H7 (cell line): Measurements from ENCODE around the gene THEMIS2.

GRCh38 chr1:27872158-27872728 is at the start of gene THEMIS2:
THEMIS2 (plus strand) TSS chr1:27872544.
- RAMPAGE, long total RNA: start-site peak on the plus strand at chr1:27872547-27872553, 87 reads

DNA sequence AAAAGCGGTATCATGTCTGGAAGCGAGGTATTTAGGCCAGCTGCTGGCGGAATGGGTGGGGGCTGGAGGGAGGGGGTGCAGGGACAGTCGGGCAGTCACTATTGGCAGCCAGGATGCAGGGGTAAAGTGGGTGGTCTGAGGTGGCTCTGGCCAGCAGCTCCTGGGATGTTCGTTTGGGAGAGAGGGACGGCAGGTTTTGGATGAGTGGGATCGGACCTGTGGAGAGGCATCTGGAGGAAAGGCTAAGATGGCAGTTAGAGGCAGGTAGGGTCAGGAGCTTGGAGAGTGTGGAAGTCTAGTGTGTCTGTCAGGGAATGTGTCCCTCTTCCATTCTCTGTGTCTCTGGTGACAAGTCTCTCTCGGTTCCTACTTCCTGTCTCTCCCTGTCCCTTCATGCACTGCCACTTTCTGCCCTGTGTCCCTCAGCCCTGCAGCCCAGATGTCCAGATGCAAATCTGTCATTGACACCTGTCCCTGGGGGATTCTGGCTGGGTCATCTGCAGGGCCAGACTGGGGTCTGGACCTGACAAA is 6.8 kb downstream of the THEMIS2 start:
- RAMPAGE, long total RNA: no peak

- RAMPAGE, long total RNA: no peak
Measured at GRCh38 chr1:27961034-27961493, 1.3 kb downstream of the XKR8 start.

- RAMPAGE, long total RNA: no peak
Measured at GRCh38 chr1:28199111-28200013, 22.9 kb upstream of the PTAFR start.

- RAMPAGE, long total RNA: no peak
Measured at GRCh38 chr1:28244716-28245372, 8.9 kb downstream of the ATP5IF1 start.

DNA sequence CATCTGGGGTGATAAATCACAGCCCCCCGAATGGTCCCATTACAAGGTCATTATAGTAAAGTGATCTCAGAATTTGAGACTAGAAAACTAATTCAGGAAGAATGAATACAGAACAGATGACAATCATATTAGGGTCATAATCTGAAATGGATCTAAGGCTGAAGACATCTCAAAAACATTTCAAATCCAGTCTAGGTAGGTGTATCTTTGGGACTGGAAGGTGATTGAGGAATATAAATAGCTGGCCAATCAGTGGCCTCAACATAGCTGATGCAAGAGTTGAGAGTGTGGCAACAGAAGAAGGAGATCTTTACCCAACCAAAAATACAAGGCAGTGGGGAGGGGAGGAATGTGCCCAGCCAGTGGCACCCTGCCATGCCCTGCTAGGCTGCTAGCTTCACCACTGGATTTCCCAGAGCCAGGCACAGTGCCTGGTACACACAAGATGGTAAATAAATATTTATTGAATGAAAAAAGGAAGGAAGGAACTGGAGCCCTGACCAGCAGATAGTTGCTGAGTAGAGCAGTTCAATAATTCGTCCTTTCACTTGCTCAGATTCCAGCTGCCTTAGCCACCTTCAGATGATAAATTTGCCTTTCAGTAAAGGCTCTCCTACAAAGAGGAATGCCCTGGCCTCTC is 9.9 kb upstream of the SESN2 start:
- RAMPAGE, long total RNA: no peak

GRCh38 chr1:28518778-28519445 is 13.1 kb downstream of the RCC1 start:
- RAMPAGE, long total RNA: no peak

GRCh38 chr1:28669309-28669721 is 731 bp downstream of the GMEB1 start:
- RAMPAGE, long total RNA: no peak

GRCh38 chr1:28774723-28775725 is 36.9 kb upstream of the OPRD1 start:
- RAMPAGE, long total RNA: no peak

DNA sequence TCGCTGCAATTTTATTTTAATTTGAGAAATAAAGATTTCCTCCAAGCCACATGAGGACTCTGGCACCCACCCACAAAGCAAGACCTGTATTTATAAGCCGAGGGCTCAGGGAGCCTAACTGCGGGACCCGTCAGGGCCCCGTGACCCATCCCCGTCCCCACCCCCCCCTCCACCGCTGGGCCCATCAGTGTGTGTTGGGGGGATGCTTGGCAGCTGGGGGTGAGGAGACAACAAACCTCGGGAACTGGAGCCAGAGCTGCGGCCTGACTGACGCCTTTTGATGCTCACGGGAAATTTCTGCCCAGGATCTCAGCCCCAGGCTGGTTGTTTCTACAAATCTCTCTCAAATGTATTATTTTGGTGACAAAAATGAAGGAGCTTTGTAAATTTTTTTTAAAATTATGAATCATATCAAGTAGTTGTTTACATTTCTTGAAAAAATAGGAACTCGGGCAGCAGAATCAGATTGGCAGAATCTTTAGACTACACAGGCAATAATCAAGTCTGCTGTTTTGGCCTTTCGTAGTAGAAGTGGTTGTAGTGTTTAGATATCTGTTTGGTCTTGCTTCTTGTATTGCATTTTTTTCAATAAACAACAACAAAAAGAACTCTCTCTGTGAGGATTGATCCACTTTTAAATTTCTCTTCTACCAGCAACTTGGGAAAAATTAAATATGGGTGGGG is 4.1 kb downstream of the TMEM200B start:
- RAMPAGE, long total RNA: no peak

GRCh38 chr1:29160231-29160578 is 21.5 kb downstream of the SRSF4 start:
- RAMPAGE, long total RNA: no peak

GRCh38 chr1:29166228-29167376 is 15.1 kb downstream of the SRSF4 start:
- RAMPAGE, long total RNA: no peak

DNA sequence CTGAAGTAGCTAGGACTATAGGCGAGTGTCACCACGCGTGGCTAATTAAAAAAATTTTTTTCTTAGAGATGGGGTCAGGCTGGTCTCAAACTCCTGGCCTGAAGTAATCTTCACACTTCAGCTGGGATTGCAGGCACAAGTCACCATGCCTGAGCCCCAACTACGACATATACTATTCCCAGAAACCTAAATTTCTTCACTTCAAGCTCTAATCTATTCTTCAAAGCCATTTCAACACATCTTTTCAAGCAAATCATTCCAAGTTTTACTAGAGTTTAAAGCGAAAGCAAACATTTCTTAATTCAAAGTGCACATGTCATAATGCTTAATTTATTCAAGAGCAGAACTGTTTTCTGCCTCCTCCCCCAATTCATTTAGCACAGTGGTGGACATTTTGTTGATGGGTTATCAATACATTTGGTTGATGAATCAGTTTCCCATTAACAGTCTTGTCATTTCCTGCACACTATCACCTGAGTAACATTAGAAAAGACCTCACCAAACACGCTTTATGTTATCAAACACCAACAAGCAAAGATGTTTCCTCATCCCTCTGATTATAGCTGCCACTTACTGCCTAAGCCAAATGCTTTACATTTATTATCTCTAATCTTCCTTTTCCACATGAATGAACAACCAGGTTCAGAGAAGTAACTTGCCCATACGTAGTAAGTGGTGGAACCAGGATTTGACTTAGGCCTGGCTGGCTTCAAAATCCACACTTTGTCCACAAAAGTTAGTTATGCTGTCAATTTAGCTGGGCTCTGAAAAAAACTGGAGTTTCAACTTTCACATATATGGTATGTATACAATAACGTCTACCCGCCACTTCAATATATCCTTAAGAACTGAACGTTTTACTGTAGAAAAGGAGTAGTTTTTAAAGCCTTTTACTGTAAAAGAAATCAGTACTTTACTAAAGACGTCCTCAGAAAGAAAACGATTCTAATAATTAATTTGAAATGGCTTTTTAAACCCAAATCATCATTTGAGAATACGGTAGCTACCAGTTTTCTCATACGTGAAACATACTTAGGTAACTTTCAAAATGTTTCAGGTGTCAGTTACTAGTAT is 1.9 kb downstream of the SRSF4 start:
- RAMPAGE, long total RNA: no peak

GRCh38 chr1:29785115-29785314 is 548.7 kb downstream of the PTPRU start:
- RAMPAGE, long total RNA: no peak

DNA sequence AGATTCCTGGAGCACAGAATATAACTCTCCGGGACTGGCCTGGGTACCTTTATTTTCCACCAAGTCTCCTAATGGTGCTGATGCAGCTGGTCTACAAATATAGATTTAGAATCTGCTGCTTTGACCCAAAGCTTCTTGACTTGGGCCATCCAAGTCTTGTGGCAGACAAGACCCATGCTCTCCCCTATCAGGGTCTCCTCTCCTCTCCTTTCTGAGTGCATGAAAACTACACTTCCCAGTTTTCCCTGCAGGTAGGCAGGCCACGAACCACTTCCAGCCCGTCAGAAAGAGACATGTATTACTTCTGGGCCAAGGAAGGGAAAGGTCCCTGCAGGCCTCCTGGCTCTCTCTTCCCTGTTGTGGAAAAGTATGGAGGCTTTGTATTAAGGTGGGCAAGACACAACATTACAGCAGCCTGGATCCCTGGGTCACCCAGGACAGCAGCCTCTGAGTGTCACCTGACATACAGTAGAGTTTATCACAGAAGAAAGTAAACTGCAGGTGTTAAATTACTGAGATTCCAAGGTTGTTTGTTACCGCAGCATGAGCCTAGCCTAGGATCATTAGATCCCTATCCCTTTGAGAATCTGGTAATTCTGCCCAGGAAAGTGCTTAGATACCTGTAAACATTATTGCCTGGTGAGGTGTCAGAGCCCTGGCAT is 717.4 kb downstream of the MATN1 start:
- RAMPAGE, long total RNA: no peak

DNA sequence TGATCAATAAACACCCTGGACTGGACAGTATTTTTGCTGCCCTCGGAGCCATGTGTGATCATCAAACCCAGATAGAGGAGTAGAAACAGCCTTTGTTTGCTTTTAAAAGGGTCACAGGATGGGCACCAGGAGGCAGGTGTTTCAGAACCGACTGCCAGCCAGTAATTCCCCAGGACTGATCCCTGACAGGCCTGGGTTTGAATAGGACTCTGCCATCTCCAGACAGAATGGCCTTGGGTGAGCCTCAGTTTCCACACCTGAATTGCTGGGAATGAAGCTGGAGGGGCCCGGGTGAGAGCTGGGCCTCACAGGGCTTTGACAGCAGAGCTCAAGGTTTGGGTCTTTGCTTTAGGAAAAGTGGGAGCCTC is 532.6 kb downstream of the MATN1 start:
- RAMPAGE, long total RNA: no peak

DNA sequence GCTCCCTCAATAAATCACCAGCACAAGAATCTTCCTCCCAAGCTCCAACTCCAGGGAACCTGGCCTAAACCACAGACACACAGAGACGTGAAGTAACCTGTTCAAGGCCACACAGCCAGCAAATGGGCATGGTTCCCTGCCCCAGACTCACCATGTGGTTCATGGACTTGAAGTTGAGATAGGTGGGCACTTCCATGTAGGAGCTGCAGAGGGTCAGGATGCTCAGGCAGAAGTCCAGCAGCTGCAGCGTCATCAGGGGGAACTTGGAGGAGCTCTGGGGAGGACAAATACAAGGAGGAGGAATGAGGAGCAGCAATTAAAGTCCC is 15.4 kb upstream of the MATN1 start:
- RAMPAGE, long total RNA: no peak

- RAMPAGE, long total RNA: no peak
Measured at GRCh38 chr1:30751186-30751813, 6.3 kb downstream of the LAPTM5 start.

GRCh38 chr1:30753266-30754334 is 4.0 kb downstream of the LAPTM5 start:
- RAMPAGE, long total RNA: no peak

DNA sequence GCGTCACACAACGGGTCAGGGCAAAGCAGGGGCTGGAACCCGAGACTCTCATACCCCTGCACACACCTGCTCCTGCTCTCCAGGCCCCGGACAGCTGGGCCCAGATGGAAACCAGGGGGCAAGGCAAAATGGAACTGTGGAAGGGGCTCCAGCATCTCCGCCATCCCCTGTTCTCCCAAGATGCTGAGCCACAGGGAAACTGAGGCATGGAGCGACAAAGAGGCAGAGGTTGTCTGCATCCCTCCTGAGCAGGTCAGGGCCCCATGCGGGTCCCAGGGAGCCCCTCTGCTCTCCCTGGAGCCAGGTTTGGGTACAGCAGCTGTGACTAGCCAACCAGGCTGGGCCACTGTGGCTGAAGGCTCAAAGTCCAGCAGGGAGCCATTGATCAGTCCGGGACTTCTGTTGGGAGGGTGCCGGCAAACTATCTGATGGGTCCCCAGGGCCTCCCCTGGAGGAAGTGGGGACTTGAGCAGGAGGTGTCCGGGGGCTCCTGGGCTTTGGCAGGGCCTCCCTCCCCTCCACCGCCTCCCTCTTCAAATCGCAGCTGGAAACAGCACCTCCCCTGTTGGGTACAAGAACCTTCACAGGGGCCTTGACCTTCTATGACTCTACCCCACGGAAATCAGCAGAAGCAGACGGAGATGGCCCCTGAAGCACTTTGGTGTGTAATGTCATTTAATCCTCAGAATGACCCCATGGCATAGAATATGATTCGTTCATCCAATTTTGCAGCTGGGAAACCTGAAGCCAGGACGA is 25.4 kb upstream of the LAPTM5 start:
- RAMPAGE, long total RNA: no peak